Tibial nerve (tissue), 3 donors: Measurements from ENCODE around the gene ZMYND8.

- PRO-cap, result no peak
- RAMPAGE, long total RNA, 3 experiments, result no peak in any of the 3 experiments
Measured at GRCh38 chr20:46687710-46688129, 1.5 kb downstream of the TP53RK start.

GRCh38 chr20:47258535-47259648 is 97.6 kb downstream of the ZMYND8 start:
- PRO-cap, result bidirectional peak, plus-strand start at chr20:47258932, minus-strand start at chr20:47258776
- RAMPAGE, long total RNA, 3 experiments, result no peak in any of the 3 experiments

GRCh38 chr20:47274323-47275074 is 82.0 kb downstream of the ZMYND8 start:
- PRO-cap, result unidirectional peak, plus-strand start at chr20:47274749
- RAMPAGE, long total RNA, 3 experiments, result no peak in any of the 3 experiments

- PRO-cap, result no peak
- RAMPAGE, long total RNA, 3 experiments, result no peak in any of the 3 experiments
Measured at GRCh38 chr20:47328986-47329459, 27.5 kb downstream of the ZMYND8 start.

DNA sequence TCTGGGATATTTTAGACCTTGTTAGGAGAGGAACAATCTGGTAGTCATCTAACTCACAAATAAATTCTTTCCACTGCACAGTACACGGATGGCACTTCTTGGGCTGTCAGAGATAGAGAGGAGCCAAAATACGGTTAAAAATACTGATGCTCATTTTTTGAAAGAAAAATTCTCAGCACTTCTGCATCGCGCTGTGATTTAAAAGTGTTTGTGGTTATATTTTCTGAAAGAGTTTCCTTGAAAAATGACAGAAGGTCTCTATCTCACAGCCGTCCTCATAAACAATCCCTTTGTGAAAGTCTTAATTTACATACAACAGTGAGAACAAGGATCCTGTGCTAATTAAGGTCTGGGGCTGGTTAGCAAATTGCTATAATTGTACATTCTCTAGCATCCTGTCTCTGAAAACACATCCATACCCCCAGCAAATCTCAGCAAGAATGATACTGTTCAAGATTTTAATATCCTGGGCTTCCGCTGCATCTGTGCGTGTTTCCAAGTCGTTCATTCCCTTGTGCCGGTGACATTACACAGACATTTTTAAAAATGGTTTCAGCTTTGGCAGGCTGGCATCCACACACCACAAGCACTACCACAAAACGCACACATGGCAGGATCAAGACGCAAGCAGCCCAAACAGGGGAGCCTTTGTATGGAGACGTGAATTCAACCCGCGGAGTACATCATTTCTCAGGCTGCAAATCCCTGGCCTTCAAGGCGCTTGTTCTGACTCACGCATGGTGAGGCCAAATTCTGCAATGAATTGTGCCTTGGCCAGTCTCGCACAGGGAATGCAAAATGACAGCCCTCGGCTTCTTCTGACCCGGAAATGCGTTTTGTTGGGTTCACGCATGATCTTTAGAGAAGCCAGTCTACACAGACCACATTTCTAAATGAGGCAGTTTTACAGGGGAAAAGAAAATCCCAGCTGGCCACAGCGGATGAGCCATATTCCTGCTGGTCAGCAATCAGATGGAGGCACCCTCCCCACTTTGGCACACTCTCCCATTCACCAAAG is 20.3 kb downstream of the ZMYND8 start:
- PRO-cap, result bidirectional peak, plus-strand start at position 777 of the sequence, minus-strand start at position 514 of the sequence
- RAMPAGE, long total RNA, 3 experiments, result no peak in any of the 3 experiments

DNA sequence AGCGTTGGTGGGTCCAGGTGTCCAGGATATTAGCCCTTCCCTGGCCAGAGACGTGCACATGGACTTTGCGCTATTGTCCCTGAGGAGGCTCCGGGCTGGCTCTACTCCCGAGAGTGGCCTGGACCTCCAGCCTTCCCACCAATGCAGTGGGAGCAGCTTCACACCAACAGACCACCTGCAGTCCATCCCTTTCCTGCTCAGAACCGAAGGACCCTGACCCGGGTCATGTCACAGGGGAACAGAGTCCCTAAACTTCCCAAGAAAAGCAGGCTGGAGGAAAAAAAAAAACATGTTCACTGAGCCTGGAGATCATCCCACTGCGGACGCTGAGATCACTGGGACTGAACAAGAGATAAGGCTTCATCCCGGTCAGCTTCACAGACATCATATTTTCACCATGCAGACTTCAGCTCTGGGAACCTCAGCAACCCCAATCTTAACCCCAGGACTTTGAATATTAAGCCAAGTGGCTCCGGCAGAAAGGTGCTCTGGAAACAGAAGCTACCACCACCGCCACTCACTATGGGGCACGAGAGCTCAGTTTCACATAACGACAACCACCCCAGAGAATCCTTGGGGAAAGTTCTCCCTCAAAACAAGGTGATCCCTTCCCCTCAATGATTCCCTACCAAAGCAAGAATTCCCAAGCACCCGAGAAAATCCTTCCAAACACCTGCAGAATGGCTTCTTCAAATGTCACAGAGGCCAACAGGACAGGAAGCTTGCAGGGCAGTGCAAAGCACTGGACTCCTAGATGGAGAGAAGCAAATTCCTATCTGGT is 18.2 kb downstream of the ZMYND8 start:
- PRO-cap, result no peak
- RAMPAGE, long total RNA, 3 experiments, result no peak in any of the 3 experiments

DNA sequence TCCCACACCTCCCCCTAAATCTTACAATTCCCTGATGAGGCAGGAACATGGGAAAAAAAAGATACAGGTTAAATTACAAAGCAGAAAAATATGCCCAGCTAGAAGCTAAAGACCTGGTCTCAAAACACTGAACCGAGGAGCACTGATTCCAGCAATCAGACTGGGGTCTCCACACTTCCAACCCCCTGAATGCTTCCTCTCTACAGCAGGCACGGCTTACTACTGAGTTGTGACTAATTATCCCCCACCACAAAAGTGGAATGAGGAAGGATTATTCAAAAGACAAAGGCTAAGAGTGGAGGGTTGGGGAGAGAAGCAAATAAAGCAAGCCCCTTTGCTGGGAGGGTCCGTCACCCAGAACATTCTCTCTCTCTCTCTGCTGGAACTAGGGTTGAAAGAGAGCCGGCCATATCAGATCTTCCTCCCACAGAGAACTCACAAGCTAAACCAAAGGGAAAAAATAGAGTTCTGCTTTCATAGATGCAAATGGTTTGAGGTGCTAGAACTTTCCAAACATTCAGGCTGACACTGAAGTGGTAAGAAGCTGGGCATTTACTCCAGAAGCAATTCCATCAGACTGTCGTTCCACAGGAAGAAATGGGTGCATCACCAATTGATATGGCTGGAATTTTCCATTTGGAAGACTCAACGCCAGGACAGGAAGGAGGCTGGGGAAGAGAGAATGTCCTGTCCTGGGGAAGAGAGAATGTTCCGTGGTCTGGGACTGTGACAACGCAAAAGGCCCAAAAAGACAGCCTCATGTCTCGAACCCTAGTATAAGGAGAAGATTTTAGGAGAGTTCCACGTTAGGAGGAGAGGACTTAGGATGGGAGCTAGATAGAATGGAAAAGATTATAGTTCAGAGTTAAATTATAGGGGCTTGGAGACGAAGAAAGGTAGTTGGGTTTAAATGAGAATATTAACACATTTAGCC is 7.9 kb downstream of the ZMYND8 start:
- PRO-cap, result no peak
- RAMPAGE, long total RNA, 3 experiments, result no peak in any of the 3 experiments

DNA sequence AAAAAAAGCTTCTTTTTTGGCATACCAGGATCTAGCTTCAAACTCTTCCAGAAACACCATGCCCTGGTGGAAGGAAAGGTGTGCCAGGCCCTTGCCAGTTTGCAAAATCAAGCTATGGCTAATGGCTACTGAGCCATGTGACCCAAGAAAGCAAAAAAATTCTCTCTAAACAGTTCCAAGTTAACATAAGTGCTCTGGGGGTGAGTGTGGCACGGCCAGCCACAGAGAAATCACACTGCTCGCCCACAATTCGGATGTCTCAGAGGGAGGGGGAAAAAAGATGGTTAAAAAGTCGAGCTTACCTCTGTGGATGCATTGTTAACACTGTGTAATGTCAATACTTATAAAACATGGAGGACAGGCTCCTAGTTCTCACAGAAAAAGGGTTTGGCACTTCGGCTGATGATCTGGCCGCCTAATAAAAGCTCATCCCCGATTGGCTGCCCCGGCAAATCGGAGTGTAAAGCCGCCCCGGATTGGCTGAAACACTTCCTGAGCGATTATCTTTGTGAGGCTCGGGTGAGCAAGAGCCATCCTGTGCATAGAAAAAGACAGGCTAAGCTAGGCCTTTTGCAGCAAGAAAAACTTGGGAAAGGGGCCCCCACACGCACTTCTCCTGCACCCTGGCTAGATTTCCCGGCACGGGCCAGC is at the start of gene ZMYND8:
Gene ZMYND8, minus strand, starts transcription at position 345 of the 651 bp plus-strand sequence.
- PRO-cap, result bidirectional peak, plus-strand start at position 503 of the sequence, minus-strand start at position 317 of the sequence
- RAMPAGE, long total RNA, 3 experiments, result start-site peak on the minus strand in 3 of 3 experiments, centred at positions 102 to 345 of the sequence, 8 to 86 reads per replicate

GRCh38 chr20:47668580-47669446 is 116.5 kb downstream of the SULF2 start:
- PRO-cap, result no peak
- RAMPAGE, long total RNA, 3 experiments, result no peak in any of the 3 experiments

GRCh38 chr20:47735530-47736176 is 49.6 kb downstream of the SULF2 start:
- PRO-cap, result no peak
- RAMPAGE, long total RNA, 3 experiments, result no peak in any of the 3 experiments

GRCh38 chr20:47742689-47742888 is 42.7 kb downstream of the SULF2 start:
- PRO-cap, result no peak
- RAMPAGE, long total RNA, 3 experiments, result no peak in any of the 3 experiments

DNA sequence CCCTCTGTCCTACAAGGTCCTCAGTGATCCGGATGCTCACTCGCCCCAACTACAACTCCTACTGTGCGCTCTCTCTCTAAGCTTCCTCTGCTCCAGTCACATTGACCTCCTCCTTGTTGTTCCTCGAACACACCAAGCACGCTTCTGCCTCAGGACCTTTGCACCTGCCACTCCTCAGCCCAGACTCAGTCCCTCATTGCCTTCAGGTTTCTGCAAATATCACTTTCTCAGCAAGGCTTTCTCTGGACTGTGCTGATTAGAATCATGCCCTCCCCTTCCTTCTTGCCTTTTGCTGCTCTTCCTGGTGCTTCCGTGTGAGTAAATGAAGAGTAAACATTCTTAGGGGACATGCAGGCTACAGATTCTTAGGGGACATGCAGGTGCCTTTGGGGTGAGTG is 41.6 kb downstream of the SULF2 start:
- PRO-cap, result no peak
- RAMPAGE, long total RNA, 3 experiments, result no peak in any of the 3 experiments

GRCh38 chr20:47766073-47766549 is 19.2 kb downstream of the SULF2 start:
- PRO-cap, result no peak
- RAMPAGE, long total RNA, 3 experiments, result no peak in any of the 3 experiments

GRCh38 chr20:47773943-47774842 is 11.1 kb downstream of the SULF2 start:
- PRO-cap, result no peak
- RAMPAGE, long total RNA, 3 experiments, result no peak in any of the 3 experiments

DNA sequence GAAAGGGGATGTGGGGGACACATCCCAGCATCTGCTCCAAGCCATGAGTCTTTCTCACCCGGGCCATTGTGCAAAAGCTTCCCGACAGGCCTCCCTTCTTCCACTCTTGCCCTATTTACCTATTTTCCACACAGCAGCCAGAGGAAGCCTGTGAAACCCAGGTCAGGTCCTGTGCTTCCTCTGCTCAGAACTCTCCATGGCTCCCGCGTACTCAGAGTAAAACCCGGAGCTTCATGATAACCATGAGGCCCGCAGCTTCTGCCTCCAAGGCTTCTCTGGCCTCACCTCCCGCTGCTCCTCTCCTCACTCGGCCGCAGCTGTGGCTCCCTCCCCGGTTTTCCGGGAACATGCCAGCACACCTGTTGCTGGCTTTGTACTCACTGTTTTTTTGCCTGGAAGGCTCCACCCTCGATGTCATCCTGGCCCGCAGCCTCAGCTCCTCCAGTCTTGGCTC is 57.5 kb upstream of the SULF2 start:
- PRO-cap, result no peak
- RAMPAGE, long total RNA, 3 experiments, result no peak in any of the 3 experiments

- PRO-cap, result no peak
- RAMPAGE, long total RNA, 3 experiments, result no peak in any of the 3 experiments
Measured at GRCh38 chr20:48620757-48621276, 207.0 kb downstream of the PREX1 start.

- PRO-cap, result no peak
- RAMPAGE, long total RNA, 3 experiments, result no peak in any of the 3 experiments
Measured at GRCh38 chr20:48648432-48648999, 179.3 kb downstream of the PREX1 start.

GRCh38 chr20:48679132-48680194 is 148.3 kb downstream of the PREX1 start:
- PRO-cap, result no peak
- RAMPAGE, long total RNA, 3 experiments, result no peak in any of the 3 experiments

DNA sequence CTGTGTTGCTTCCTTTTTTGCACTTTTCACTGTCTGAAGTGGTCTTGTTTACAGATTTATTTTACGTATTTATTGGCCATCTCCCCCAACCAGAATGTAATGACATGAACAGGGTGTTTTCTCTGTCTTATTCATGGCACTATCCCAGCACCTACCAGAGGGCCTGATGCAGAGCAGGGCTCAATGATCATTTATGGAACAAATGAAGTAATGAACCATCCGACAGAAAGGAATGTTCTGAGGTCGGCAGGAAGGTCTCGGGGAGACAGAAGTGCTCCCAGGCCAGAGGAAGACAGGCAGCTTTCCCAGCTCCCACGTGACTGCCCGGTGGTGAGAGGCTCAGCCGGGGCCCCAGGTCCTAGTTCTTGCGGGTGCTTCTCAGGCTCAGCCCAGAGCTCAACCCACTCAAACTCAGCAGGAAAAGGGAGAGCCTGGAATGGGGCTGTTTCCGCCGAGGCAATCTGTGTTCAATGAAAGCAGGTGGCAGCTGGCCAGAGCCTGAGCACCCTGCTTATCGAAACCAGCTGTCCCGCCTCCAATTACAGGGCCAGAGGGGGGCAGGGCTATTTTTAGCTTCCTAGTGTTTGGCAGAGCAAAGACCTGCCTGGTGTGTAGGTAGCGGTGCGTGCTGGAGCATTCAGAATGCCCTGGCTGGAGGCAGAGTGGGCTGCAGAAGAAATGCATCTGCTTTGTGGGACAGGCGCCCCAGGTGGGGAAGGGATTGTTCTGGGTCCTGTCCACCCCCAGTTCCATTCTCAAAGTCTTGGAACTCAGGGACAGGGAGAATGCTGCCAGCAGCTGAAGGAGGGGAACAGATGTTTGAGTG is 145.2 kb downstream of the PREX1 start:
- PRO-cap, result no peak
- RAMPAGE, long total RNA, 3 experiments, result no peak in any of the 3 experiments

GRCh38 chr20:48723240-48724172 is 104.3 kb downstream of the PREX1 start:
- PRO-cap, result no peak
- RAMPAGE, long total RNA, 3 experiments, result no peak in any of the 3 experiments